ENCODE results near the genes EARS2 and PLK1.

DNA sequence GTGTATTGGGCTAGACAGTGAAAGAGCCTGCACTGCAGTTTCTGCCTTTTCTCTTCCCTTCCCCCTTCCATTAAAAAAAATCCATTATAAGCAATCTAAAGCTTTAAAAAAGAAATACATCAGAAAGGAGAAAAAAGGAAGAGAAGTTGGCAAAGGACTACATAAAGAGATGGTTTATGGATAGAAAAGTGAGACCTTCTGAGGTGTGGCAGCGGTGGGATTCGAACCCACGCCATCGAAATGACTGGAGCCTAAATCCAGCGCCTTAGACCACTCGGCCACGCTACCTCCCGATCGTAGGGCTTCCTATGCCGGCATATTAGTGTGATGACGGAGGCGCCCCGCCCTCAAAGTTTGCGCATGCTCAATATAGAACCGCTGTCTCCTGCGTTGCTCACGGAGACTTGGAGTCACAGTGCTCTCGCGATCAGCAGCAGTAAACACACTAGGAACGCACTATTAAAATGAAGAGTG, 10.5 kb upstream of the EEF2K start:
- PRO-cap: bidirectional peak, plus-strand start at position 413 of the sequence, minus-strand start at position 292 of the sequence
- RAMPAGE, long total RNA, 3 experiments: no peak in any of the 3 experiments

DNA sequence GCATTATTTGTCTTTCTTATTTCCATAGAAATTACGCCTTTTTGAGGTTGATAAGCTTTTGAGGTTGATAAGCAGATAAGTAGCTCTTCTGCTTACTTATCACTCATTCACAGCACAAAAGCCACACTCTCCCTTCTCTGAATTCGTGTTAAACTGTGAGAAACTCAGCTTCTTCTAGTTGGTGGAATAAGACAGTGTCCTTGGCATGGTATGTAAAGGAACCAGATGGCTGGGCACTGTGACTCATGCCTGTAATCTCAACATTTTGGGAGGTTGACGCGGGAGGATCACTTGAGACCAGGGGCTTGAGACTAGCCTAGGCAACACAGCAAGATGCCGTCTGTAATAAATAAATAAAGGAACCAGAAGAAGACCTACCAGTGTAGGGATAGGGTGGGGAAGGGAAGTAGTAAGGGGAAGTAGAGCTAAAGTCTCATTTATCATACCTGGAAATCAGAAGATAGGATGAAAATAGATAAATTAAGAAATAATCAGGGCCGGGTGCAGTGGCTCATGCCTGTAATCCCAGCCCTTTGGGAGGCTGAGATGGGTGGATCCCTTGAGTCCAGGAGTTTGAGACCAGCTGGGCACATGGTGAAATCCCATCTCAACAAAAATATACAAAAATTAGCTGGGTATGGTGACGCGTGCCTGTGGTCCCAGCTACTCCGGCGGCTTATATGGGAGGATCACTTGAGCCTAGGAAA, 10.5 kb downstream of the EEF2K start:
- PRO-cap: unidirectional peak, plus-strand start at position 290 of the sequence
- RAMPAGE, long total RNA, 3 experiments: no peak in any of the 3 experiments

DNA sequence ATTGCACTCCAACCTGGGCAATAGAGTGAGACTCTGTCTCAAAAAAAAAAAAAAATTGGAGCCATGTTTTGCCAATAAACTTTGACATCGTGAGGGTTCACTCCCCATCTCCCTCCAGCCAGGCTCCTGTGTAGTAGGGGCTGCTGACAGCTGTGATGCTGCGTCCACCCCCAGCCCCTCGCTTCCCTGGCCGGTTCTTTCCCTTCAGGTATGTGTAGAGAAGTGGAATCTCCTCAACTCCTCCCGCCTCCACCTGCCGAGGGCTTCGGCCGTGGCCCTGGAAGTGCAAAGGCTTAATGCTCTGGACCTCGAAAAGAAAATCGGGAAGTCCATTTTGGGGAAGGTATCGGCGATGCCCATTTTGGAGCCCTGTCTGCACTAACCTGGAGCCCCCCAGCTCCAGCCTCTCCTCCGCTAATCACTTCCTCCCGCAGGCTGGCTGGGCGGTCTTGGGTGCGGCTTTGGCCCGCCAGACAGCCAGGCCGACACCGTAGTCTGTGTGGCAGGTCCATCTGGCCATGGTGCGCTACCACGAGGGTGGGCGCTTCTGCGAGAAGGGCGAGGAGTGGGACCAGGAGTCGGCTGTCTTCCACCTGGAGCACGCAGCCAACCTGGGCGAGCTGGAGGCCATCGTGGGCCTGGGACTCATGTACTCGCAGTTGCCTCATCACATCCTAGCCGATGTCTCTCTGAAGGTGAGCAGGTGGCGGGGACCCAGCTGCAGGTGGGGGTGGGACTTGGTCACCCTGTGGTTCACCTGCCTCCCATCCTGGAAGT, 30.8 kb upstream of the POLR3E start:
- PRO-cap: no peak
- RAMPAGE, long total RNA, 3 experiments: no peak in any of the 3 experiments

DNA sequence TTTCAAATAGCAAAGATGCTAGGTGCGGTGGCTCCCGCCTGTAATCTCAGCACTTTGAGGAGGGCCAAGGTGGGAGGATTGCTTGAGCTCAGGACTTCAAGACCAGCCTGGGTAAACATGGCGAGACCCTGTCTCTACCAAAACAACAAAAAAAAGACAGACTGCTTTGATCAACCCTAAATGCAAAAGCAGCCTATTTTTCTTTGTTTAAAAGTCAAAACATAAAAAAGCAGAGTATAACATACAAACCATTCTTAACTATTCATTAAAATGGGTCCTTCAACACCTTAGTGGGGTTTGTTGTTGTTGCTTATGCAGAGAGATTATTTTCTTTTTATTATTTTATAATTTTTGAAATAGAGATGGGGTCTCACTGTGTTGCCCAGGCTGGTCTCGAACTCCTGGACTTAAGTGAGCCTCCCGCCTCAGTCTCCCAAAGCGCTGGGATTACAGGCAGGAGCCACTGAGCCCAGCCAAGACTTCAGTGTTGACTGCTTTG, 11.6 kb upstream of the POLR3E start:
- PRO-cap: no peak
- RAMPAGE, long total RNA, 3 experiments: no peak in any of the 3 experiments

- PRO-cap: no peak
- RAMPAGE, long total RNA, 3 experiments: no peak in any of the 3 experiments
These were observed 23.9 kb downstream of the POLR3E start for GRCh38 chr16:22320922-22321737.

DNA sequence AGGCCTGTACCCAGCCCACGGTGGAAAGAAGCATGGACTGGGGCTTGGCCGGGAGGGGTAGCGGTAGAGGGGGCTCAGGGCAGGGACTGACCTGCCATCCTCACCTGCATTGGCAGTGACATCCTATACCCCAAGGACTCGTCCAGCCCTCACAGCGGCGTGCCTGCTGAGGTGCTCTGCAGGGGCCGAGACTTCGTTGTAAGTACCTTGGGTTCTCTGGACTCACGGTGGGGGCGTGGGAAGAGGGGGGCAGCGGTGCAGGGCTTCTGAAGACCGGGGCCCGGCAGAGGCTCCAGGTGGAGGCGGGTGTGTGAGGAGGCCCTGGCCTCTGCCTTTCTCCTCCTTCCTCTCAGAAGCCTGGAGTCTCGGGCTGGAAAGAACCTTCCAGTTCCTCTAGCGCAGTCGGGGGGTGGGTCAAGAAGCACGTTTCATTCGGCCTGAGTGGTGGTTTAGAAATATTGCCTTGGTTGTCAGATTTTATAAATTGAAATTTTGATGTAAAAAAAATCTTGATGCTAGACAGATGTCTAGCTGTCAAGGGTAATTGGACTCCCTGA, 25.6 kb downstream of the POLR3E start:
- PRO-cap: no peak
- RAMPAGE, long total RNA, 3 experiments: no peak in any of the 3 experiments

GRCh38 chr16:22330072-22330337, 32.8 kb downstream of the POLR3E start:
- PRO-cap: no peak
- RAMPAGE, long total RNA, 3 experiments: no peak in any of the 3 experiments

DNA sequence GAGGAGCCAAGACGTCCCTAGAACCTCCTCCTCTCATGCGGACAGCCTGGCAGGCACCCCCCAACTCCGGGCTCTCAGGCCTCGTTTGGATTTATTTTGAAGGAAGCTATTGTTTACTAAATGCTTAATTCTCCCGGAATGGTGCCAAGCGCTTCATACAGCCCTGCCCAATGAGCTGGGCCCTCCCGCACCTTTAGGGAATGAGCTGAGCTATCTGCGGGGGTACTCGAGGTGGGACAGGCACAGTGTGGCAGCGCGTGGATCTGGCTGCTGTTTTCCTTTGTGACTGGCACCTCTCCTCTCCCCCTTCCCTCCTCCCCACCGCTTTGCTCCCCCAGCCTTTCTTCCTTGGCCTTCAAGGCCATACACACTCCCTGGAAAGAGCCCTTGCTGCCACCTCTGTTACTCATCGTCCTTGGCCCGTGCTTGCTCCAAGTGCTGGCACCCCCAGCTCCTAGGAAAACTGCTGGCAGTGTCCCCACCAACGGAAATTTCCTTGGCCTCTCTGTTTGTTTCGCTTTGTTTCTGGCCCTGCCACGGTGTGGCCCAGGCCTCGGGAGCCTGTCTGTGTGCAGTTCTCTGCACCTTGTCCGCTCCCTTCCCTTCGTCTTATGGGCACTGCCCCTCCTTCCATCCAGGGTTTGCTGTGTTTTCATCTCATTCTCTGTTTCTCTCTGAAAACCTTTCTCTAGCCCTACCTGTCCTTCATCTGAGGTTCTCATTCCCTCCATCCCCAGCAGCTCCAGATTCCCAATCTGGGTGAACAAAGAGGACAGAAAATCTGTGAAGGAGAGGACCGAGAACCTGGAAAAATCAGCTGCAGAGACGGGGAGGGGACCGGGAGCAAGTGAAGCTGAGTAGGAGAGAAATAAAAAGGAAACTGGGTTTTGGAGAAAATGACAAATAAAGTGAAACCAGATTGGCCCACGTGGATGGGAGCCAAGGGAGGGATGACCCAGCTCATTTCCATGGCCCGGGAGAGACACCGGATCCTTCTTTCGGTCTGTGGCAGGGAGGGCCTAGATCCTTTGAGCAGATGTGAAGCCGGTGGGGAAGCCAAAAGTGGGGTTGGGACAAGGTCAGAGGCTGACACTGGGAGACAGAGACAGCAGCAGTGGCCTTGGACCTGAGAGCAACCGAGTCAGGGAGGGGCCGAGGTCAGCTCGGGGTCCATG, 50.2 kb upstream of the CDR2 start:
- PRO-cap: no peak
- RAMPAGE, long total RNA, 3 experiments: no peak in any of the 3 experiments

DNA sequence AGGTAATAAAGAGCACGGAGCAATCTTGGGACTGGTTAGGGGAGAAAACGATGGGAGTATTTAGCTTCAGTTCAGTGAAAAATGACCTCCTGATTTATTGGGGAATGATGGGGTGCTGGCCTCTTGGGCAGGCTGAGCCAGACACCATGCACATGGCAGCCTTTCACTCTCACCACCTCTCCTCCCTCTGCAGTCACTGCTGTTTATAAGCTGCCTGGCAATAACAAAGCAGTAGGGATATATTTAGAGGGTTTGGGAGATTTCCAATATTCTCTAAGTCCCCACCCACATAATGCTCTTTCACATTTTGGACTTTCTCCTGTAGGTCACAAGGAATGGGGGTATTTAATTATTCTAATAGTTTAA, 140.5 kb upstream of the HS3ST2 start:
- PRO-cap: unidirectional peak, minus-strand start at position 189 of the sequence
- RAMPAGE, long total RNA, 3 experiments: no peak in any of the 3 experiments

- PRO-cap: no peak
- RAMPAGE, long total RNA, 3 experiments: no peak in any of the 3 experiments
These were observed 57.2 kb downstream of the USP31 start for GRCh38 chr16:23091956-23092631.

DNA sequence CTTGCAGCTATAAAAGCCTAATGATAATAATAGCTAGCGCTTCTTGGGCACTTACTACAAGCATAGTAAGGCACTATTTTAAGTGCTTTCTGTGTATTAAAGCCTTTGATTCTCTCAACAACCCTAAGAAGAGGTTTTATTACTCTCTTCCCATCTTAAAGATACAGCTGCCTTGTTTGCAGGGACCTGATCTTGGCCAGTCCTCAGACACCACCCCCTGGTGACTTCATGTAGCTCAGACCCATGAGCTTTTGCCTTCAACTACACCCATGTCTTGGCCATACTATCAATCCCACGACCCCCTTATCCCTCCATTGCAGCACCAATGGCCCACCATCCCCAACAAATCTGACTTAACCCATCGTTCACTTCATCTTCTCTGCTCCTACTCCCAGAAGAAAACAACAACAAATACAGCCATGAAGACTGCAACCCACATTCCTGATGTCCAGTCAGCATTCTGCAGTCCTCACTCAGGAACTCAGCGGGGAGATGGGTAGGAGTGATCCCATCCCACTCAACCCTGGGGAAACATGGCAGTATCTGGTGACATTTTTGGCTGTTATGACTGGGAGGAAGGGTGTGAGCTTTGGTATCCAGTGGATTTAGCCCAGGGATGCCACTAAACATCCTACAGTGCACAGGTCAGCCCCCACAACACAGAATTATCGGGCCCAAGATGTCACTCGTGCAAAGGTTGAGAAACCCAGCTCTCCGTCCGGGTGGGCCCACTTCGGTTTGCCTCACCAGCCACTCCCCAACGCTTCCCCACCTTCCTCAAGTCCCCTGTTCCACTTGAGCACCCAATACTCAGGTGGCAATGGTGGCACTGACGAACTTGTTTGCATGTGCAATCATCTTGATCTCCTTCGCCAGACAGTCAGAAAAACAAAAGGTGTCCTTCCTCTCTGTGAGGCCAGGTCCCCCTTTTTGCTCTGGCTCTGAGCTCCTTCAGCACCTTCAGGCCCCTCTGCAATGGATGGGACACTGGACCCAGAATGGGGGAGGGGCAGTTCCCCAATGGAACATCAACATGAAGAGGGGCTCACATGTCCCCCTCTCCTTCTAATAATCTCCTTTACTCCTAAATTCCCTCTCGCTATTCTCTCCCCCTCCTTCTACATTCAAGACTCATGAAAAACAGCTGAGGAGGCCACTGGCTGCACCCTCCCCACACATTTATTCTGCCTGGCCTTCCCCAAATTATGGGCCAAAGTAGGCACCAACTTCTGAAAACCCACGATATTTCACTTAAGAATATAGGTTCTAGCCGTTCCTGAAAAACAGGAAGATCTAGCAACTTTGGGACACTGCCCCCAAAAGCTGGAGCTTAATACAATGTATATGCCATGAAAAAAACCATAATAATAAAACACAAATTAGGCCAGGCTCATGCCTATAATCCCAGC, 3.8 kb downstream of the GGA2 start:
- PRO-cap: no peak
- RAMPAGE, long total RNA, 3 experiments: no peak in any of the 3 experiments

- PRO-cap: no peak
- RAMPAGE, long total RNA, 3 experiments: no peak in any of the 3 experiments
These were observed 10.1 kb upstream of the GGA2 start for GRCh38 chr16:23520336-23520924.

DNA sequence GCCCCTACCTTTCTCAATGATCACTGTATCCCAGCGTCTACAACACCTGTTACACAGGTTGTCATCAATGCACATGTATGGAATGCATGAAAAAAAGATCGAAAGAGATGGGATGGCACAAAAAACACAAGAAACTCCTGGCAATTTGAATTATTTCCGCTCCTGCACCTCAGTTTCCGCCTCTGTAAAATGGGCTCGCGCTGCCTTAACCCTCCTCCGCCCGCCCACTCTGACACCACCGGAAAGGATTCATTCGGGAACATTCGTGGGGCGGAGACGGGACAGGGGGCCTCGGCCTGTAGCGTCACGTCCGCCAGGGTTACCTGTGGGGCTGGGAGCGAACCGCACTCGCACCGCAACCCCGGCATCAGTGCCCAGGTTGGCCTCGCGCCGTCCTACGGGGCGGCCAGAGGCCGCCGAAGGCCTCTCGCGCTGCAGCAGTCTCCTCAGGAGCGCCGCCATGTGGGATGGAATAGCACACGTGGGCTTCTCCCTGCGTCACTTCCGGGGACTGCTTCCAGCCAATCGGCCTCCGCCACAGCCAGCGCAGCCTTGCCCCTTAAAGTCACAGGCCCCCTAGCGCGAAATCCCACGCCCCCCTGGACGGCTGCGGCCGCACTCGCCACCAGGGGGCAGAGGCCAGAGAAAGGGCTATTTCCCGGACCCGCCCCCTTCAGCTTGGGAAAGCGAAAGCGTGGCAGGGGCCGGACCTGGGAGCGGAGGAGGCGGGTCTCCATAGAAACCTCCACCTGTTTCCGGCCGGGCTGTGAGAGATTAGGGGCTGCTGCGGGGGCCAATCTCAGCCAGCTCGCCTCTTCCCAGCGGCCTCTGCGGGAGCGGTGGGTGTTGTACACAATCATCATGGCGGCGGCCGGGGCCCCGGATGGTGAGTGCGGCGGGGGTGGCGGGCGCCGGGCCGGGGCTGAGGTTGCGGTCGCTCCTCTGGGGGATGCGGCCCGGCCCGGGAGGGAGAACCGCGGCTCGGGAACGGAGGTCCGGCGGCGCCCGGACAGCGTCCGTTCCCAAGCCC, at the start of gene EARS2:
EARS2 (minus strand) TSS at position 469 of the 1,030 bp plus-strand sequence.
- PRO-cap: bidirectional peak, plus-strand start at position 262 of the sequence, minus-strand start at position 231 of the sequence; bidirectional peak, plus-strand start at position 846 of the sequence, minus-strand start at position 469 of the sequence
- RAMPAGE, long total RNA, 3 experiments: start-site peak on the minus strand in 1 of 3 experiments, centred at position 452 of the sequence, 74 reads per replicate

GRCh38 chr16:23563228-23563982, 5.9 kb downstream of the UBFD1 start:
- PRO-cap: unidirectional peak, minus-strand start at chr16:23563383
- RAMPAGE, long total RNA, 3 experiments: no peak in any of the 3 experiments

GRCh38 chr16:23573801-23574365, 16.4 kb downstream of the UBFD1 start:
- PRO-cap: no peak
- RAMPAGE, long total RNA, 3 experiments: no peak in any of the 3 experiments

GRCh38 chr16:23669200-23669830, 9.4 kb upstream of the PLK1 start:
- PRO-cap: no peak
- RAMPAGE, long total RNA, 3 experiments: no peak in any of the 3 experiments

DNA sequence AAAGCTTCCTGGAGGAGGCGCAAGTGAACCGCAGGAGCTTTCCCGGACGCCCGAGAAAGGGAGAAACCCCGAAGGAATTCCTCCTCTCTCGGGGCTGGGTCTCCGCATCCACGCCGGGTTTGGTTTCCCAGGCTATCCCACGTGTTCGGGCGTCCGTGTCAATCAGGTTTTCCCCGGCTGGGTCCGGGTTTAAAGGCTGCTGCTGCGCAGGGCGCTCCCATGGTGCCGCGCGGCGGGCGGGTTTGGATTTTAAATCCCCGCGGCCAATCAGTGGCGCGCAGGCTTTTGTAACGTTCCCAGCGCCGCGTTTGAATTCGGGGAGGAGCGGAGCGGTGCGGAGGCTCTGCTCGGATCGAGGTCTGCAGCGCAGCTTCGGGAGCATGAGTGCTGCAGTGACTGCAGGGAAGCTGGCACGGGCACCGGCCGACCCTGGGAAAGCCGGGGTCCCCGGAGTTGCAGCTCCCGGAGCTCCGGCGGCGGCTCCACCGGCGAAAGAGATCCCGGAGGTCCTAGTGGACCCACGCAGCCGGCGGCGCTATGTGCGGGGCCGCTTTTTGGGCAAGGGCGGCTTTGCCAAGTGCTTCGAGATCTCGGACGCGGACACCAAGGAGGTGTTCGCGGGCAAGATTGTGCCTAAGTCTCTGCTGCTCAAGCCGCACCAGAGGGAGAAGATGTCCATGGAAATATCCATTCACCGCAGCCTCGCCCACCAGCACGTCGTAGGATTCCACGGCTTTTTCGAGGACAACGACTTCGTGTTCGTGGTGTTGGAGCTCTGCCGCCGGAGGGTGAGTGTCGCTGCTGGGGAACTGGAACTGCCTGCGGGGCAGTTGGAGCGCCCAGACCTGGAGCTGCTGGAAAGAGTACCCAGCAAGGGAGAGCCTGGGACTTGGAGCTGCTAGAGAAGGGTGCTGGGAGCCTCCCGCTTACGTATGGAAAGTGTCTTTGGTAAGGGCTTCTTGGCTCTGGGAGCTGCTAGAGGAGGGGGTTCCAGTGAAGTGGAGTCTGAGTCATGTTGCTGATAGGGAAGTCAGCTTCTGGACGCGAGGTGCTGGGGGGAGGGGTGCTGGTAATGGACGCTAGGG, at the start of gene PLK1:
PLK1 (plus strand) TSS at position 337 of the 1,085 bp plus-strand sequence.
- PRO-cap: no peak
- RAMPAGE, long total RNA, 3 experiments: no peak in any of the 3 experiments

GRCh38 chr16:23826275-23827016, 9.3 kb upstream of the PRKCB start:
- PRO-cap: no peak
- RAMPAGE, long total RNA, 3 experiments: no peak in any of the 3 experiments

- PRO-cap: no peak
- RAMPAGE, long total RNA, 3 experiments: no peak in any of the 3 experiments
These were observed 161.8 kb upstream of the CACNG3 start for GRCh38 chr16:24094044-24094967.

GRCh38 chr16:24537333-24538054, 1.9 kb upstream of the RBBP6 start:
- PRO-cap: no peak
- RAMPAGE, long total RNA, 3 experiments: no peak in any of the 3 experiments